ENCODE results near the genes SMN1, CARTPT and TNPO1.

- PRO-cap, 2 experiments = no peak in any of the 2 experiments
Measured at GRCh38 chr5:68456686-68457265, 241.2 kb downstream of the PIK3R1 start.

- PRO-cap, 2 experiments = no peak in any of the 2 experiments
Measured at GRCh38 chr5:68549177-68549737, 333.7 kb downstream of the PIK3R1 start.

DNA sequence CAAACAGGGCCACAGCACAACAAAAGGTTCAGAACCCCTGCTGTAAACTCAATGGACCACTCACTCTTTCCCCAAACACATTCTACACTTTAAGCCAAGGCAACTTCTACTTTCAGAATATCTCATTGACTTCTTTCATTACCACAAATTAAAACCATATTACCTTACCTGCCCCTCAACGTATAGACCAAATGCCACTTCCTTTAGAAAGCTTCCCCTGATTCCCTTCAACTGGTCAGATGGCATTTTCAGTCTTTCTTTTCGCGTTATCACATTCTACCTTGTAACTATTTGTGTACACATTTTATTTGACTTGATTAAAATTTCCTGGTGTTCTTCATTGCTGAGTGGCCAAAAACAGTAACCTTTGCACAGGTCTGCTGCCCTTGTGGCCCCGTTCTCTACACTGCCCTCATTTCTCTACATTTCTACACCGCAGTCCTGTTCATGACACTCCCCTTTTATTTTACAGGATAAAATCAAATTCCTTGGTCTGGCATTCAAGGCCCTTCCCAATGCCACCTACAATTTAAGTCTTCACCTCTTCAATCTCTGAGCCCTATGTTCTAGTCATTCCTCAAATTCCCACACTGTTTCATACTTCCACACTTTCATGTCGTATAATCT lies 334.3 kb upstream of the SLC30A5 start:
- PRO-cap, 2 experiments = no peak in any of the 2 experiments

DNA sequence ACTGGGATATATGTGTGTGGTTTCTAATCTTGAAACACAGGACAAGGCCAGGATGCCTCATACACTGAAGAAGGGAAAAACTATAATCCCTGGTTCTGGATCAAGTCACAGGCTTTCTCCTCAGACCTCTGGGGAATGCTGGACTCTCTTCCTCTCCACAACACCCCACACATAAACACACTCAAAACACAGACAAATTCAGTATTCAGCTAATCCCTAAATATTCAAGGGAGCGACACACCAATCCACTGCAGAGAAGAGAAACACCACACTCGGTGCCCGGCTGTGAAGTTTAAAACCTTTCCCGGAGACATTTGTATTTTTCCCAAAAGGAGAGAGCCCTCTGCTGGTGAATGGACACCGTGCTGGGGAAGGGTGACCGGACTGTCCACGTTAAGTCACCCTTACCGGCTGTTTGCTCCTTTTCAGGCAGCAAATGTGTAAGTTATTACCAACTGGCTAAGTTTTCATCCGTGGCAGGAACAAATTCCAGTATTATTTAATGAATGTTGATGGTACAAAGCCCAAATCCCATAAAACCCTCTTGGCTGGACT lies 131.0 kb upstream of the SLC30A5 start:
- PRO-cap, 2 experiments = no peak in any of the 2 experiments

- PRO-cap, 2 experiments = no peak in any of the 2 experiments
Measured at GRCh38 chr5:69075639-69076238, 18.1 kb upstream of the SLC30A5 start.

- PRO-cap, 2 experiments = no peak in any of the 2 experiments
Measured at GRCh38 chr5:69492927-69493147, 247 bp downstream of the OCLN start.

DNA sequence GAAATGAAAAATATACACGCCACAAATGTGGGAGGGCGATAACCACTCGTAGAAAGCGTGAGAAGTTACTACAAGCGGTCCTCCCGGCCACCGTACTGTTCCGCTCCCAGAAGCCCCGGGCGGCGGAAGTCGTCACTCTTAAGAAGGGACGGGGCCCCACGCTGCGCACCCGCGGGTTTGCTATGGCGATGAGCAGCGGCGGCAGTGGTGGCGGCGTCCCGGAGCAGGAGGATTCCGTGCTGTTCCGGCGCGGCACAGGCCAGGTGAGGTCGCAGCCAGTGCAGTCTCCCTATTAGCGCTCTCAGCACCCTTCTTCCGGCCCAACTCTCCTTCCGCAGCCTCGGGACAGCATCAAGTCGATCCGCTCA lies at the start of gene SMN1:
Gene SMN1, plus strand, starts transcription at position 166 of the 368 bp plus-strand sequence.
- PRO-cap, 2 experiments = no peak in any of the 2 experiments

GRCh38 chr5:71718894-71719354 lies at the start of gene CARTPT:
Gene CARTPT (plus strand): TSS chr5:71719275.
- PRO-cap, 2 experiments = no peak in any of the 2 experiments

GRCh38 chr5:72178921-72180164 lies 72.1 kb downstream of the MAP1B start:
- PRO-cap, 2 experiments = peak in 2 of 2 experiments; most common plus-strand start chr5:72179658 (in 1); most common minus-strand start chr5:72179414 (in 2)

DNA sequence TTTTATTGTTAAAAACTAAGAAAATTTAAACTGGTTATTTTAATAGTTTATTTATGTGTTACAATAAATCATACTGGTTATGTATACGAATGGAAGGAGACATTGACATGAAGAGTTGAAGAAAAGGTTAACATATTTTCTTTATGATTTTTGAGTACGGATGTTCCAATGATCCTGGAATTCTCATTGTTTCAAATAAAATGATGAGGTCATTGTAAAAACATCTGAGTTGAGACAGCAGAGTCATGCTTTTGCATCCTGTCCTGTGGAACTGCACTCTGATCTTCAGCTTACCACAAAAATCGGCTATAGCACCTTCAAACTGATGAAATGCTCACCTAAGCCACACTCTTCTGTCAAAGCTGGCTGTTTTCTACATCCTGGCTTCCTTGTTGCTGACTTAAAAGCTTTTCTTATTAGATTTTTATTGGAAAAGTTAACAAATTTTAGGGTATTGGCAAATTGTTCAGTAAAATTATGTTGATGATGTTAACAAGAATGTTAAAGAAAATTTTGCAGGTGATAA lies 67.9 kb downstream of the PTCD2 start:
- PRO-cap, 2 experiments = no peak in any of the 2 experiments

DNA sequence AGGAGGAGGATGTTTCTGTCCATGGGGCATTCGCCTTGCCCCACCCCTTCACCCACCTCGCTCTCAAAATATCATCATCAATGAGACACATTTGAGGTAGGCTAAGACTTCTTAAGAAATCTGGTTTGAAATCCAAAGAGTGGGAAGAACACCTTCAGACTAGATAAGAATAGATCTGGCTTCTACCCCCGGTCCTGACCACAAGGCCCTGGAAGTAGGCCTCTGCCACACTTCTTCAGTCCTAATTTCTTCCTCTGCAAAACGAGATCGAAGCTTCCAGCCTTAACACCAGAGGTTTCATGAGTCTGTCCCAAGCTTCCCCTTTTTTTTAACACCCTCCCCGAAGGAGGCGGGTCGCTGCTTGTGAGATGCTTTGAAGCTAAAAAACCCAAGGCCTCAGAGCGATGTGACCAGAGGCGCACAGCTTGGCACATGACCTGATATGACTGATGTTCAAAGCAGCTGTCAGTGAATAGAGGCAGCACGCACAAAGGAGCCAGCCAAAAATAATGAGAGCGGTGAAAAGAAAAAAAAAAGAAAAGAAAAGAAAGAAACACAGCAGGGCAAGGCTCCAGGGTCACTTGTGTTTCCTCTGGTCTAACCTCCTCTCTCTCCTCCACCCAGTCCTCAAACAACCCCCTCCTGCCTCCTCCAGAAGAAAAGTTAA lies 10.7 kb upstream of the ZNF366 start:
- PRO-cap, 2 experiments = no peak in any of the 2 experiments

GRCh38 chr5:72816297-72817014 lies at the start of gene TNPO1:
Gene TNPO1 (plus strand): TSS chr5:72816661.
- PRO-cap, 2 experiments = peak in 2 of 2 experiments; most common plus-strand start chr5:72816673 (in 2); most common minus-strand start chr5:72816526 (in 2)

GRCh38 chr5:72866595-72867322 lies 50.3 kb downstream of the TNPO1 start:
- PRO-cap, 2 experiments = no peak in any of the 2 experiments

DNA sequence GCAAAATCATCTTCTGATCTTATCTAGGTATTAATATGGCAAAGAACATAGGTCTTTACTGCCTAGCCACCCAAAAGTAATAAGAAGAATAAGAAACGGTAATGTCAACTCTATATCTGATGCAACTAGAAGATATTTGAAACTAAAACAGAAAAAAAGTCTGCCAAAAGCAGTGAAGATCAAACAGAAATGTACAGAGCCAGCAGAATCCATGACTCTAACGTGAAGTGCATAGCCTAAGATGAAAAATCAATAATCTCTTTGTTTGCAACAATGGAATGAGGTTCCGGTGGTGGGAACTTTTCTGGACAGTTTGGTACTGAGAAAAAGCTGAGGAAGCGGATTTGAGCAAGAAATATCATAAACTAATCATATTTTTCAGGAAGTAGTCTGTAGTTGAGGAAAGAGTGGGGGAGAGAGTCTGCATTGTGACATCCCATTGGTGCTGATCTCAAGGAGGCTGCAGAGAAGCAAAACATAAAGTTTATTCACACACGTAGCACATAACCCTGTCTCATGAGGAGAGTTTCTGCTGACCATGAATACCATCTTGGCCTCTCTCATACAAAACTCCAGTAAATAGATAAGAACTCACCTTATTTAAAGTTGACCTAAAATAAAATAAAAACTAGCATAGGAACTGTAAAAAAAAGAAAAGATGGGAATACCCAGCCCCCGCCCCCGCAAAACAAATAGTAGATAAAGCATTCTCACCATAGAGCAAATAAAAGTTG lies 15.8 kb upstream of the FCHO2 start:
- PRO-cap, 2 experiments = no peak in any of the 2 experiments

GRCh38 chr5:73087311-73088170 lies 32.8 kb upstream of the TMEM171 start:
- PRO-cap, 2 experiments = no peak in any of the 2 experiments

GRCh38 chr5:73282312-73283033 lies 109.5 kb downstream of the TMEM174 start:
- PRO-cap, 2 experiments = no peak in any of the 2 experiments

GRCh38 chr5:73499174-73499649 lies 970 bp downstream of the BTF3 start:
- PRO-cap, 2 experiments = no peak in any of the 2 experiments

DNA sequence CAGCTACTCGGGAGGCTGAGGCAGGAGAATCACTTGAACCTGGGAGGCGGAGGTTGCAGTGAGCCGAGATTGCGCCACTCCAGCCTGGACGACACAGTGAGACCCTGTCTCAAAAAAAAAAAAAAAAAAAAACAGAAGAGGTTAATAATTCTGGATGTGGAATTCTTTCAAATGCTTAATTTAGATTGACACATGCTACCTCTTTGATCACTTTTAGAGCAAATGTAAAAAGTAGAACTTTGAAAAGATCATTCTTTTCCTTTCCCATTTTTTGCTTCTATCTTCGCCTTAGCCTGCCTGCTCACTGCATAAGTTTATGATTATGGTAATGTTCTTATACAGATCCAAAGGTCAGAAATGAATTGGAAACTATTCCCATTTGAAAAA lies 3.8 kb downstream of the BTF3 start:
- PRO-cap, 2 experiments = no peak in any of the 2 experiments

DNA sequence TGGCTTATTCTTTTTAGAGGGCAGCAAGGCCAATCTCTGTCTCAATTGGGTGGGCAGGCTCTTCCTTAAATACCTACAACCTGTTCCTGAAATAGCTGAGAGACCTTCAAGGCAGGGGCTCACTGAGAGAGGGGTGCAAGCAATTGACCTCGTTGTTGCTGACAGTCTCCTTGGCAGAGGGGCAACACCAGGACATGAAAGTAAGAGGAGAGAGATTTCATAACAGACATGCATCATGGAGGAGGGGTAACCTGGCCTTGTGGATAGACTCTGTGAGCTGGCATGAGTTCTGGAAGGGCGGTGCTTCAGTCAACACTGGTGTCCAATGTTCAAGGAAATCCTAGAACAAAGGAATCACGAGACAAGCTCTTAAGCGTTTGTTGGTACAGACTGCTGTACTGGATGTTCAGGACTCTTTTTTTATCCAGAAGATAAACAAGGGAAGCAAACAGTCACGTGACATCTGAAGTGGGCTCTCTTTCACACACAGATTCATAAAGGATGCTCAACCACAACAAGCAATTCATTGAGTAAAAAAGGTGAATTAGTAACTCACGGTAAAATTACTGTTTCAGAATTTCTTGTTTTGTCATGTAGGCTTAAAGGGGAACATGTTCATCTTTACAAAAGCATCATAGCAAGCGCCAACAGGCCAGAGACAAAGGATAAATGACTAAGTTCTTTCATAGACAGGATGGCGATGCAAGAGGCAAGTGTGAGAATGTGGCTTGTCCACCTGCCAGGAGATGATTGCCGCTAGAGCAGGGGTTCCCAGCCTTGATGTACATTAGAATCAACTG lies 20.8 kb downstream of the ANKRA2 start:
- PRO-cap, 2 experiments = no peak in any of the 2 experiments

DNA sequence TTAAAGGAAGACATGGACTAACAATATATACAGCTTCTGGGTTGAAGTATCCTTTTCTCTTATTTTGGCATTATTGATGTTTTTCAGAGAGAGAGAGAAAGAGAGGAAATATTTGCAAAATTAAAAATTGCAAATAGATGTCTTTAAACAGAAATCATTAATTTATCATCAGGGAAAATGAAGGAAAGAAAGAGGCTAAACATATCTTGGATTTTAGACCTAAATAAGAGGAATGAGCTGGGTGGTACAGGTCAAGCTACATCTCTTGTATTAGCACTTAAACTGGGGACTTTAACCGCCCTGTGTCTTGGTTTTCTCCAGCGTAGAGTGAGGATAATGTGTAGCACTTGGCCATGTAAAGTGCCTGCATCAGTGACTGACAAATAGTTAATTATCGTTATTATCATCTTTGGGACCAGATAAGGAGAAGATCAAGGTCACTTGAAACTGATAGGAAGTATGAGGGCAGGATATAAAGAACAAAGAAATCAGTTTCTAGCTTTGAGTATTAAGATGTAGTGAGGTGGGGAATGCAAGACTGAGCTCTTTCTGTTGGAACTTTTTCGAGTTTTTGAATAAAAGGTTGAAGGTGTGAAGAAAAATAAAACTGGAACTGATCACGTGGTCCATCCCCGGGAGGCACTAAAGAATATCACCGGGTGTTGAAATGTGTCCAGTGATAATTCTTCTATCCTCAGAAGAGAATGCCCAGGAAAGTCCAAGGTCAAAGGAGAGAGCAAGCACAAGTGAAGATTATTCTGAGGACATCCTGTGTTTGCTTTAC lies 88.0 kb downstream of the ARHGEF28 start:
- PRO-cap, 2 experiments = no peak in any of the 2 experiments